Hair follicular keratinocyte (primary cell): ENCODE data around the genes SUV39H2 and MEIG1.

- RAMPAGE, long total RNA: no peak
These were observed 305.4 kb downstream of the PRPF18 start for GRCh38 chr10:13892228-13892576.

DNA sequence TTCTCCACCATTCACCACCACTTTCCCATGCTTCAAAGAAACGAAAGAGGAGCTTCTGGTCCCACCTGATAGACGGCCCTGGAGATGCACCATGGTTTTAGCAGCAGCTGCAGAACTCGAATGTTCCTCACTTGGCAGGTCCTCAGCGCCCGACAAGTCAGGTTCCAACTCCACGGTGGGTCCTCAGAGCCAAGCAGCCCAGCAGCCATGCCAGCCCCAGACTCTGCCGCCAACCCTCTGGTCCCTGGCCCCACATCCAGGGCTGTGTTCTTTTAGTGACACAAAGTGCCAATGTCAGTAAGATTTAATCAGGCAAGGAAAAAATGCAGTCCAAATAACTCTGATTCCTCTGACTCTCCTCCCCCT, 359.1 kb downstream of the FRMD4A start:
- RAMPAGE, long total RNA: no peak

DNA sequence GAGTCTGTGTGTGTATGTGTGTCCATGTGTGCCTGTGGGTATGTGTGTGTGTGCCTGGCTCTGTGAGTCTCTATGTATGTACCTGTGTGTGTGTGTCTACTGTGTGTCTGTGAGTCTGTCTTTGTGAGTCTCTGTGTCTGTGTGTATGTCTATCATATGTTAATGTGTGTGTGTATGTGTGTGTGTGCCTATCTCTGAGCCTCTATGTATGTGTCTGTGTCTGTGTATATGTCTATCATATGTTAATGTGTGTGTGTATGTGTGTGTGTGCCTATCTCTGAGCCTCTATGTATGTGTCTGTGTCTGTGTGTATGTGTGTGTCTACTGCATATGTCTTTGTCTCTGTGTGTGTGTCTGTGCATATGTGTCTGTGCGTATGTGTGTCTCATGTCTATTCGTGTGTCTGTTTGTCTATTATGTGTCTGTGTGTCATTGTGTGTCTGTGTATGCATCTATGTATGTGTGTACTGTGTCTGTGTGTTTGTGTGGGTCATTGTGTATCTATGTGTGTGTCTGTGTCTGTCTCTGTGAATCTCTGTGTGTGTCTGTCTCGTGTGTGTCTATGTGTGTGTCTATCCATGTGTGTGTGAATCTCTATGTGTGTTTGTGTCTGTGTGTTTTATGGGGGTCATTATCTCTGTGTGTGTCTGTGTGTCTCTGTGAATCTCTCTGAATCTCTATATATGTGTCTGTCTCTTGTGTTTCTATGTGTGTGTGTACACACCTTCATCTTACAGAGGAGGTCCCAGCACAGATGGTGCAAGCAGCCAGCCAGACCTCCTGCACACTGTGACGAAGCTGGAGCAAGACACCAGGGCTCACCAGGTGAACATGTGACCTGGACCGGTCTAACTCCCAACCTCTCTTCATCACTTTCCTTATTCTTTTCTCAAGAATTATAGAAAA, 355.4 kb downstream of the FRMD4A start:
- RAMPAGE, long total RNA: no peak

GRCh38 chr10:14016277-14016734, 314.4 kb downstream of the FRMD4A start:
- RAMPAGE, long total RNA: no peak

DNA sequence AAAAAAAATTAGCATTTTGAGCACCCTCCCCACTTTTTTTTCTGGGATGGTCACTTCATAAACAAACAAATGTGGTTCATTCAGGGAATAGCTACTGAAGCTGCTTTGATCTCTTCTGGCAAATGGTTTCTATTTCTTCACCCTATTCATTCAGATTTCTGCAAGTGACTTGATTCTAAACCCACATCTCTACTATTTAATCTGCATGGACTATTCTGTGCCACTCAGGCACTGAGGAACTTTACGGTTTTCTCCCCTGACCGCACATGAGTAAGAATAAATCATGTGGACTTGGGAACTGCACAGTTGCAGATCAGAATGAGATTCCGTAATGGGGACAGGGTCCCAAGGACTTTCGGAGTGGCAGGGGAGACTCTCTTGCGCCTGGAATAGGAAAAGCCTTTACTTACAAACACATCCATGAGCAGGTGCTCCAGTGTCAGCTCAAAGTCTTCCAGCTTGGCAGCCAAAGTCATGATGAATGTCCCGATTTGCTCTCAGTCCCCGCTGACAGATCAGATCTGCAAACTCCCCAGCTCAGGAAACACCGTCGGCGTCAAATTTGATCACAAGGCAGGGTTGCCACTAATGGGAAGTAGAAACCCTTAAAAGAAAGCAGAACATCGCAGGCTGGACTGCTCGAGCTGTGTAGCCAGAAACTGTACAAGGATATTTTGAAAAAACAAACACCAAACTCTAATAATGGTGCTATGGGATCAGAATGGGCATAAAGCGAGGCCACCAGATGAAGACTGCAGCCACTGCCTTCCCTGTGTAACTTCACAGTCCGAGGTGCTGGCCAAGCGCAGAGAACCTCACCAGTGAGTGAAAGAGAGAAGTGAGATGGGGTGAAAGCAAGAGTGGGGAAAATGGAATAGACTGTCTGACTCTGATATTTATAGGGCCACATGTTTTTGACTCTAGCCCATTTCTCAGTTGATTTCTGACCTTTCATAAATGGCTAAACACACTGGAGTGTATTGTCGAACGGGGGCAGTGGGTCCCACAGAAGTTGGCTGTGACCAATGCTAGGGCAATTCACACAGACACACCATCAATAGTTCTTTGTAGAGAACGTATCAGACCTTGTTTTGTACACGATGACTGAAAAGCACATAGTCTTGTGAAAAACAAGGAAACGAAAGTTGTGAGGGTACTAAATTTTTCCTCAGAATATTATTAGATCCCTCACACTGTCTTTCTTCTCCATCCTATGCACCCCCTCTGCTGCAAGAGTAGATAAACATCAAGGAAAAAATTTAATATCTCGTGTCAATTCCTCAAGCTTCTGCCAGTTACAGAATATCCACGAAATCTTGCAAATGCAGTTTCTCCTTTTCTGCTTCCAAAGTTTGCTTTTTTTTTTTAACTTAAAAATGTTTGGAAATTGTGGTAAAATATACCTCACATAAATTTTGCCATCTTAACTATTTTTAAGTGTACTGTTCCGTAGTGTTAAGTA, 306.2 kb downstream of the FRMD4A start:
- RAMPAGE, long total RNA: no peak

DNA sequence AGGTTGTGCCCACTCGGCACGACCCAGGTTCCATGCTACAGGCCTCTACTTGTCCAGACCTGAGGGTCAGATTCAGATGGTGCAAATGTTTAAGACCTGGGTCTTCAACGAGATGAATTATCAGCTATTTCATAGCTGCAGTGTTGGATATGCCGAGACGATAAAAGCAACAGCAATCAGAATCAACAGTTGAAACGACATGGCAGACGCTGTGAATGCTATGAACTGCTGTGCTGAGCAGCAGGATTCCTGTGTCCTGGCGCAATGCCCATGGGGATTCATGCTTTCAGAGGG, 256.5 kb downstream of the FRMD4A start:
- RAMPAGE, long total RNA: no peak

- RAMPAGE, long total RNA: no peak
These were observed 145.9 kb downstream of the FRMD4A start for GRCh38 chr10:14184579-14185414.

DNA sequence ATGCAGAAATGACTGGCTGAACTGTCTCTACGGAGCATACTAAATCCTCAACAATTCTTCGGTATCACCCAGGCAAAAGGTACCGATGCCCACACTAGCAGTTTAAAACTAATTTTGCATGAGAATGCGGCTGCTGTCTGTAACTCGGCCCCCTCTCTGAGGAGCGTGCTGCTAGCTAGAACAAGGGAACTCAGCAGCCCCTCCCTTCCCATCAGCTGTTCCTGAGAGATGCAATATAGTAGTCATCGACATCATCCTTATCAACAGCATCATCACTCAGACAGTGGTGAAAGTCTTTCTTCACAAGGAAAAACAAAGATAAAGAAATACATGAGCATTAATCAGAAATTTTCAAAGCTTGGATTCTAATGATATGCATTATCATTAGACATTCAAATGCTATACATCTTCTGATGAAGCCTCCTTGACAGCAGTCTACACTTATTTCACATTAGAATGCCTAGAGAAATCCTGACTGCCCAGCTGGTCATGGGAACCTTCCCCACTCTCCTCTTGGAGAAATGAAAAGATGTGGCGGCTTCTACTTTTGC, 189.1 kb upstream of the FRMD4A start:
- RAMPAGE, long total RNA: no peak

- RAMPAGE, long total RNA: no peak
These were observed 197.6 kb upstream of the FRMD4A start for GRCh38 chr10:14528168-14528916.

DNA sequence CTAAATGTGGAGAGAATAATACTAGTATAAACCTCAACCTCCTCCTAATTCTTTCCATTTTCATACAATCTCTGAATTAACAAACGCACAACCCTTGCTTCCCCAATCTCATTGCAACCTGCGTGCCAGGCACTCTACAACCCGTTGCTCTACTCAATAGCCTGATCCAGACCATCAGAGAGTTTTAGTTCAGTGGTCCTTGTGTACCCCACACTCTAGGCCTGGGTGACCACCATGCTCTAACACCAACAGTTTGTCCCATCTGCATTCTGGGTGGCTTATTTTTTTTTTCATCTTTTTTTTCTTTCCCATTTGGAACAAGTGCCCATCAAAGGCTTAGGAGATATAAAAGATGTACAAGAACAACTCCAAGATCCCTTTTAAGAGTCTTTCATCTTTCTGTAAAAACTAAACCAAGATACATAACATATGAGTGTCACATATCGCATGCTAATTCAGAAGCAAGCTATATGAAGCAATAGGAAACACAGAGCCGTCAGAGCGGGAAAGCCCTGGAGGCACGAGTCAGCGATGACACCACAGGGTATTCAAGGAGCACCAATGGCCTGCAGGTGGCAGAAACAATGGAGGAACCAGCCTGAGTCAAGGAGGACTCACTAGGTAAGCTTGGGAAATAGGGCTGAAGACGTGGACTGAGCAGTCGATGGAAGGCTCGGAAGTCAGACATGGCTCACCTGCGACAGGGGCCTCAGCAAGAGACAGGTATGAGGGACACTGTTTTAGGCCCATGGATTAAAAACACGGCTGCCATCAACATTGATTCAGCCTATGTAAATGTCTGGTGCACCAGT, 214.6 kb downstream of the FAM107B start:
- RAMPAGE, long total RNA: no peak

DNA sequence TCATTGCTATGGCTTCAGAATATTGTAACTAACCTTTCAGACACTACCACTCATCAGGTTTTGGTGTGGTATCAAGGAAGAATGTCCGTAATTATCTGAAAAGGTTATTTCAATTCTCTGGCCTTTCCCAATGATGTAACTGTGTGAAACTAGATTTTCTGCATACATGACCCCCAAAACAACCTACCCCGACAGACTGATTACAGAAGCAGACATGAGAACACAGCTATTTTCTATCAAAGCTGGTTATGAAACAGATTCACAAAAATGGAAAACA, 211.2 kb downstream of the FAM107B start:
- RAMPAGE, long total RNA: no peak

- RAMPAGE, long total RNA: no peak
These were observed 188.7 kb downstream of the FAM107B start for GRCh38 chr10:14585820-14586516.

GRCh38 chr10:14595558-14596623, 178.8 kb downstream of the FAM107B start:
- RAMPAGE, long total RNA: no peak

- RAMPAGE, long total RNA: no peak
These were observed 157.0 kb downstream of the FAM107B start for GRCh38 chr10:14617714-14618002.

GRCh38 chr10:14838743-14839297, 714 bp downstream of the HSPA14 start:
- RAMPAGE, long total RNA: no peak

- RAMPAGE, long total RNA: start-site peak on the plus strand at chr10:14878802-14878884, 48 and 23 reads in 2 replicates
These were observed at the start of gene SUV39H2 for GRCh38 chr10:14878475-14878949. TSS of gene SUV39H2 (plus strand) at chr10:14878866.

- RAMPAGE, long total RNA: no peak
These were observed at the start of gene MEIG1 for GRCh38 chr10:14958924-14959829. TSS of gene MEIG1 (plus strand) at chr10:14959388.

- RAMPAGE, long total RNA: no peak
These were observed 27.5 kb upstream of the NMT2 start for GRCh38 chr10:15195932-15196545.

DNA sequence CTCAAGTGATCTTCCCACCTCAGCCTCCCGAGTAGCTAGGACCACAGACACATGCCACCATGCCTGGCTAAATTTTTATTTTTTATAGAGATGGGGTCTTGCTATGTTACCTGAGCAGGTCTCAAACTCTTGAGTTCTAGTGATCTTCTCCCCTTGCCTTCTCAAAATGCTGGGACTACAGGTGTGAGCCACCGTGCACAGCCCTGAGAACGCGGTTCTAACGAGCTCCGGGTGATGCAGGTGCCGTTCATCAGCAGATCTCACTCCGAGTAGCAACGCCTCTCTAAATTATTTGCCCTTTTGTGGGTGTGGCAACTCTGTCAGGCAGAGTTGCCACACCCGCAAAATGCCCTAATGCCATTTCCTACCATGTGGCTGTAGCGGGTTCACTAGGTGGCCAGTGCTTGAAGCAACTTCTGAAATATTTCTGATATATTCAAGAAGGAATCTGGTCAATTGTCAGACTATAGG, 62.8 kb upstream of the NMT2 start:
- RAMPAGE, long total RNA: no peak

DNA sequence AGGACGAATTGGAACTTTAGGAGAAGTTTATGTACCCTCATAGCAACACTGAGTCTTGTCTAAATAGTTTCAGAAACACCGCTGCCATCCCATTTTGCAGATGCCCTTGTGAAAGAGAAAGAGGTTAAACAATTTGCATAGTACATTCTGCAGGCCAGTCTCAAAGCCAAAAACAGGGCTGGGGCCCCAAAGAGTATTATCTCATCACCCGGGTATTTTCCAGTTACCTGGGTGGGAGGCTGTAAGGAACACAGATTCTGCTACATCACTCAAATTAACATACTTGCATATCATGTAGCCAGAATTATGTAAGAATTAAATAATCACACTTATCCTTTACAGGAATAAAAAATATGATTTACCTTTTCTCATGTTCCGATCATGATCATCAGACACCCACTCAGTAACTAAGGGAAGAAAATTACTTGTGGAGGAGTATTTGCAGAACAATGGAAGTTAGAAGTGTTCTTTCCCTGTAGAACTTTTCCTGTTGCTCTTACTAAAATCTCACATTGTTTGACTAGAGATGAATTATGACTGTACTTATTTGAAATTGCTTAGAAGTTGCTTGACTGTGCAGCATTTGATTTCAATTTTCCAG, 3.2 kb upstream of the FAM171A1 start:
- RAMPAGE, long total RNA: no peak